Prostate gland (tissue), 2 donors: ENCODE results near the gene FOXD4L3.

- PRO-cap: no peak
- RAMPAGE, long total RNA, 2 experiments: no peak in any of the 2 experiments
Measured at GRCh38 chr9:68302523-68302988, at the start of gene FOXD4L3. Gene FOXD4L3 (plus strand): TSS chr9:68302867.

- PRO-cap: no peak
- RAMPAGE, long total RNA, 2 experiments: no peak in any of the 2 experiments
Measured at GRCh38 chr9:68455031-68455502, 85.6 kb downstream of the TMEM252 start.

- PRO-cap: no peak
- RAMPAGE, long total RNA, 2 experiments: no peak in any of the 2 experiments
Measured at GRCh38 chr9:68551071-68551683, 10.5 kb upstream of the TMEM252 start.

GRCh38 chr9:68707035-68707428, 2.0 kb downstream of the PIP5K1B start:
- PRO-cap: no peak
- RAMPAGE, long total RNA, 2 experiments: no peak in any of the 2 experiments

DNA sequence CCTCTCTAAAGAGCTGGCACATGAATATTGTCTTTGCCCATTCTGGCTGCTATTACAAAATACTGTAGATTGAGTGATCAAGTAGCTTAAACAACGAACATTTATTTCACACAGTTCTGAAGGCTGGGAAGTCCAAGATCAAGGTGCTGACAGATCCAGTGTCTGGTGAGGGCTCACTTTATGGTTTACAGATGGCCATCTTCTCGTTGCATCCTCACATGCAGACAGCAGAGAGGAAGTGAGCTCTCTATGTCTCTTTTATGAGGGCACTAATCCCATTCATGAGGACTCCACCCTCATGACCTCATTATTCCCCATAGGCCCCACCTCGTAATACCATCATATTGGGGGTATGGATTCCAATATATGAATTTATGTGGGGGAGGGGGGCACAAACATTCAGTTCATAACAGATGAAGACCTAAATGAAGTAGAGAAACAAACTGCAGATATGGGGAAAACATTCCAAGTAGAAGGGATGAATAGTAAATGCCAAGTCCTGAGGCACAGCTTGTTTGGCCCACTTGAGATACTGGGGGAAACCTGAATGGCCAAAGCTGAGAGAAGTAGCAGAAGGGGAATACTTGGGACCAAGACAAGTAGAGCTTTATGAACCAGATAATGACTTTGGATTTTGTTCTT, 23.2 kb downstream of the PIP5K1B start:
- PRO-cap: no peak
- RAMPAGE, long total RNA, 2 experiments: no peak in any of the 2 experiments

GRCh38 chr9:68804786-68805218, 24.9 kb downstream of the PABIR1 start:
- PRO-cap: no peak
- RAMPAGE, long total RNA, 2 experiments: no peak in any of the 2 experiments

- PRO-cap: no peak
- RAMPAGE, long total RNA, 2 experiments: no peak in any of the 2 experiments
Measured at GRCh38 chr9:68841166-68841444, 61.2 kb downstream of the PABIR1 start.

GRCh38 chr9:68871778-68872738, 92.2 kb downstream of the PABIR1 start:
- PRO-cap: unidirectional peak, minus-strand start at chr9:68871918
- RAMPAGE, long total RNA, 2 experiments: no peak in any of the 2 experiments

GRCh38 chr9:69035462-69035616, 213 bp upstream of the FXN start:
- PRO-cap: no peak
- RAMPAGE, long total RNA, 2 experiments: no peak in any of the 2 experiments

GRCh38 chr9:69132222-69132704, 41.8 kb upstream of the TJP2 start:
- PRO-cap: no peak
- RAMPAGE, long total RNA, 2 experiments: no peak in any of the 2 experiments

GRCh38 chr9:69176255-69176586, 2.1 kb downstream of the TJP2 start:
- PRO-cap: no peak
- RAMPAGE, long total RNA, 2 experiments: no peak in any of the 2 experiments

DNA sequence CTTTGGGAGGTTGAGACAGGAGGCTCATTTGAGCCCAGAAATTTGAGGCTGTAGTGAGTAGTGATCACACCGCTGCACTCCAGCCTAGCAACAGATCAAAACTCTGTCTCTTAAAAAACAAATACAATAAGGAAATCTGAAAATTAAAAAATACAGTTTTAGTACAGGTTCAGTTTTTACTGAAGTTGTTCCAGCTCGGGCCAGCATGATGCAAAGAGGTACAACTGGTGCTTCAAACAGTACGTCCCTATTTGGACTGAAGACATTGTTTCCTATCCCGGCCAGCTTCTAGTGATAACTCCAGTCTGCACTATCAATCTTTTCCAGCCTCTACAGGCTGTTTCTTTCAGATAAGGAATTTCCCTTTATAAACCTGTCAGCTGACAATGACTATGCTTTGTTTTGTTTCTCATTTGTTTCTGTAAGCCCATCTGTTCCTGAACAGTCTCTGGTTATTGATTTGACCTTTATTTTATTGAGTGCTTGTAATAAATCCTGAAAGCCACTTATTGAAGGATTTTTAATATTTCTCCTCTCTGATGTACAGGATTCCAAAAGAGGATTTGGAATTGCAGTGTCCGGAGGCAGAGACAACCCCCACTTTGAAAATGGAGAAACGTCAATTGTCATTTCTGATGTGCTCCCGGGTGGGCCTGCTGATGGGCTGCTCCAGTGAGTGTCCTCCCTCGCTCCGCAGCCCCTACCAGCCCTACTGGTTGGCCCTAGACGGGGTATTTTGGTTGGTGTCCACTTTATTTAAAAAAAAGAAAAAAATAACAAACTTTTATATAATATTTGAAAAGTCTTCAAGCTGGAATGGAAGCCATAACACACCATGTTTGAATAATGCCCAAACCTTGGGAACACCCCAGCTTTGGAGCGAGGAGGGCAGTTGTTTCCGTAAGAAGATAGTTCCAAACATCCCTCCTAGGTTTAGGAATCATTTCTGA, 42.0 kb downstream of the TJP2 start:
- PRO-cap: no peak
- RAMPAGE, long total RNA, 2 experiments: no peak in any of the 2 experiments

DNA sequence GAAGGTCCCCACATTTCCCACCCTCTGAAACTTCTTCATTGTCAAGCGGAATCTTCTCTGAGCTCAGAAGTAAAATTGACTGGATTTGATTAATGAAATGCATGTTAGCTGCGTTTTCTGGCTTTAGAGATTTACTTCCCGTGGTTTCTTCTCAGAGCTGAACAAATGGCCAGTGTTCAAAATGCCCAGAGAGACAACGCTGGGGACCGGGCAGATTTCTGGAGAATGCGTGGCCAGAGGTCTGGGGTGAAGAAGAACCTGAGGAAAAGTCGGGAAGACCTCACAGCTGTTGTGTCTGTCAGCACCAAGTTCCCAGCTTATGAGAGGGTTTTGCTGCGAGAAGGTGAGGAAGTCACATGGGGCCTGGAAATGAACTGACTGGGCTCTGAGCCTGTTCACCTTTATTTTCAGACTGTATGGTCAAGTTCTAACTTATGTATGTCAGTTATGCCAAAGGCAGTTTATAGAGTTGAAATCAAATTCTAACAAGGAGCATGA, 62.8 kb downstream of the TJP2 start:
- PRO-cap: no peak
- RAMPAGE, long total RNA, 2 experiments: no peak in any of the 2 experiments

DNA sequence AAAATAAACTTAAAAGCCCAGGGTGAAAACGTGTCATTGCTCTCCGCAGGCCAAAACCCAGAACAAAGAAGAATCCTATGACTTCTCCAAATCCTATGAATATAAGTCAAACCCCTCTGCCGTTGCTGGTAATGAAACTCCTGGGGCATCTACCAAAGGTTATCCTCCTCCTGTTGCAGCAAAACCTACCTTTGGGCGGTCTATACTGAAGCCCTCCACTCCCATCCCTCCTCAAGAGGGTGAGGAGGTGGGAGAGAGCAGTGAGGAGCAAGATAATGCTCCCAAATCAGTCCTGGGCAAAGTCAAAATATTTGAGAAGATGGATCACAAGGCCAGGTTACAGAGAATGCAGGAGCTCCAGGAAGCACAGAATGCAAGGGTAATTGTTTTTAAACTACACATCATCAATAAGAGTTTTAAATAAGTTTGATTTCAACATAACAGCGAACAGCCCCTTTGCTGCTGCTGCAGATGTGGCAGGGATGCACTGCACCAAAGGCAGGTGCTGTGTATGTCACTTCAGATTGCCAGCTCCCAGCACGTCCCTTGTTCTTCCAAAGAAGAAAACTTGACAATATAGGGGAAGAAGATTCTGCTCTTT, 73.9 kb upstream of the ENTREP1 start:
- PRO-cap: no peak
- RAMPAGE, long total RNA, 2 experiments: no peak in any of the 2 experiments

DNA sequence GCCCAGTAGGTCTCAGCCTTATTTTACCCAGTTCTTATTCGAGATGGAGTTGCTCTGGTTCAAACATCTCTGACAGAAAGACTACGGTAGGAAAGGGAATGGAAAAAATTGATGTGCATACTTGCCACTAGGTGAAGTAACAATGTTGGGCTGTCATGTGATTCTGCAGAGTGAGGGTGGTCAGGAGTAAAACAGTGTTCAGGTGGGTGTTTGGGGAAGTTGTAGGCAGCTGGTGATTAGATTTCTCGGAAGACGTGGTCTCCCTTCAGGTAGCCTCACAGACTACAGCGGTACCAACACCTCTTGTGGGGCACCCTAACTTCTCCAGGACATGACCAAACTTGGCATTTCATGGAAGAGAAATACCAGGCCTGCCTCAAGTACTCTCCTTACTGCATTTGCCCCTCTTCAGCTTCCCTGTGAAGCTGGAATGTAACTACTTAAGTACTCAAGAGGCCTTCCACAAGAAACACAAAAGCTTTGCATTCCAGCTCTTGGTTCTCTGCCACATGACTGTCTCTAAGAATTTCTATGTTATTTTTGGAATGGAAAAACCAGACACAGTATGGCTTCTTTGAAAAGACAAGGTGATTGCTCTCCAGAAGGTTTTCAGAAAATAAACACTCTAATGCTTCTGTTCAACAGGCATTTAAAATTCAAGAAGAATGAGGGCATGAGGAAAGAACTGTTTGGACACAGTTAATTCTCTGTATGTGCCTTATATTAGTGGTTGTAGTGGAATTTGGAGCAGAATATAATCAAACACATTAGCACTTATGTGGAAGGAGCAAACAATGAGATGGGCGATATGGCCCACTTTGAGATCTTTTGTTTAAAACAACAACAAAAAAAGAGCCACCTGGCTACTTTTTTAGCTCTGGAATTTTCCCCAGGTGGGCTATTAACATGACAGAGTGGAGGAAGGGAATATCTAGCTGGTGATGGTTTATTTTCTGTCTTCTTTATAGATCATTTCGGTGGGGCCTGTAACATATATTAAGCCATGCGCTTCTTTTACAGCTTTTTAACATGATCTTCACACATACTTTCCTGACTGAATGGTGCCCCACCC, 17.2 kb upstream of the ENTREP1 start:
- PRO-cap: no peak
- RAMPAGE, long total RNA, 2 experiments: no peak in any of the 2 experiments

- PRO-cap: unidirectional peak, plus-strand start at chr9:69324174
- RAMPAGE, long total RNA, 2 experiments: no peak in any of the 2 experiments
Measured at GRCh38 chr9:69323655-69324346, 1.2 kb upstream of the ENTREP1 start.

- PRO-cap: no peak
- RAMPAGE, long total RNA, 2 experiments: no peak in any of the 2 experiments
Measured at GRCh38 chr9:69461119-69461652, 136.2 kb downstream of the ENTREP1 start.

DNA sequence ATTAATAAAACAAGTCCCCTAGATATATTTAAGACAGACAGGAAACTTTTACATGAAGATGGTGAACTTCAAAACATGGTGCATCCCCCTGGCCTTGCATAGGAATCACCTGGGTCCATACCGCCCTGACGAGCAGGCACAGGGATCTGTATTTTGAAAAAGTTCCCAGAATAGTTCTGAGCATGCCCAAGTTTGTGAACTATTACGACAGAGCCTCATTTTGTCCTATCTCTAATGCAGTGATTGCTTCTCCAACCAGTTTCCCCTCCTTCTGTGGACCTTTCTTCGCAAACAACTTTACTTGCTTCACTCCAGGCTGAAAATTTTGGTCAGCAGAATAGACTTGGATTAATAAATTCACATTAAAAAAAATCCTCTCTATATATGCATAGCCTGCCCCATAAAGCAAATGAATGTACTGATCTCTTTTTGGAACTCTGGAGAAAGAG, 98.0 kb downstream of the APBA1 start:
- PRO-cap: no peak
- RAMPAGE, long total RNA, 2 experiments: no peak in any of the 2 experiments

- PRO-cap: no peak
- RAMPAGE, long total RNA, 2 experiments: no peak in any of the 2 experiments
Measured at GRCh38 chr9:69580547-69580885, 91.7 kb downstream of the APBA1 start.

GRCh38 chr9:69763357-69764242, 3.8 kb upstream of the PTAR1 start:
- PRO-cap: no peak
- RAMPAGE, long total RNA, 2 experiments: no peak in any of the 2 experiments